ENCODE measurements around a stretch of chr3.

DNA sequence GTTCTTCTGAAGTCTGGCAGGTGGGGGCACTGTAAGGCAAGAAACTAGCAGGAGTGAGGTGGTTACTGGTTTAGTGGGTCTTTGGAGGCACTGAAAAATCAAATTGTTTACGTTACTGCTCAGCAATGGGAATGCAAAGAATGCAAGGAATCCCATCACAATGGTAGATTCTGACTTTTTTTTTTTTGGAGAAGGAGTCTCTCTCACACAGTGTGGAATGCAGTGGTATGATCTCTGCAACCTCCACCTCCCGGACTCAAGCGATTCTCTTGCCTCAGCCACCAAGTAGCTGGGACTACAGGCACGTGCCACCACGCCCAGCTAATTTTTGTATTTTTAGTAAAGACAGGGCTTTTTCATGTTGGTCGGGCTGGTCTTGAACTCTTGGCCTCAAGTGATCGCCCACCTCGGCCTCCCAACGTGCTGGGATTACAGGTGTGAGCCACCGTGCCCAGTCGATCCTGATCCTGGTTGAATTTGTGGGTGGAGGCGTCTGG, 16.3 kb downstream of the FAM107A start:
- PRO-cap, result no peak

GRCh38 chr3:58899492-58899736, 150.4 kb downstream of the CFAP20DC start:
- PRO-cap, result no peak

GRCh38 chr3:59017160-59017761, 32.6 kb downstream of the CFAP20DC start:
- PRO-cap, result no peak

- PRO-cap, result no peak
These were observed 376.2 kb upstream of the CFAP20DC start for GRCh38 chr3:59426035-59426469.

- PRO-cap, result no peak
These were observed 556.6 kb upstream of the CFAP20DC start for GRCh38 chr3:59606426-59606858.

DNA sequence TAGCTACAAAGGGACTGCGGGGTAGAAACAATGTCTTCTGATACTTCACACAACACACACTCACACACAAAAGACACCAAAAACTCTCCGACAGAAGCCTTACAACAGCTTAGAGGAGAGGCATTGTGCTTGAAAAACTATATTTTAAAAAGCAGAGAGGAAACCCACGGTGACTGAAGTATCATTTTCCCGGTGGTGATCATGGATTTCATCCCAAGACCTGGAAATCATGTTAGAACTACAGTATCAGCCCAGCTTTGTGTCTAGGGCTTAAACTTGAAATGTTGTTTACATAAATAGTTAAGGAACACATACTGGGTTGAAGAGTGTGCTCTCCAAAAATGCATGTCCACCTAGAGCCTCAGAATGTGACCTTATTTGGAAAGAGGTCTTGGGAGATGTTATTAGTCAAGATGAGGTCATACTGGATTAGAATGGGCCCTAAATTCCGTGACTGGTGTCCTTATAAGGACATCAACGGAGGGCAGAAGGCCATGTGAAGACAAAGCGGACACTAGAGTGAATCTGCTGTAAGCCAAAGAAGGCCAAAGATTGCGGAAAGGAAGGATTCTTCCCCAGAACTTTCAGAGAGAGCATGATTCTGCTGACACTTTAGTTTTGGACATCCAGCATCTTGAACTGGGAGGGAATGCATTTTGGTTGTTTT, 759.1 kb upstream of the CFAP20DC start:
- PRO-cap, result no peak

GRCh38 chr3:60213172-60213844, 1037.9 kb downstream of the FHIT start:
- PRO-cap, result no peak

- PRO-cap, result no peak
These were observed 988.8 kb downstream of the FHIT start for GRCh38 chr3:60262114-60263269.

DNA sequence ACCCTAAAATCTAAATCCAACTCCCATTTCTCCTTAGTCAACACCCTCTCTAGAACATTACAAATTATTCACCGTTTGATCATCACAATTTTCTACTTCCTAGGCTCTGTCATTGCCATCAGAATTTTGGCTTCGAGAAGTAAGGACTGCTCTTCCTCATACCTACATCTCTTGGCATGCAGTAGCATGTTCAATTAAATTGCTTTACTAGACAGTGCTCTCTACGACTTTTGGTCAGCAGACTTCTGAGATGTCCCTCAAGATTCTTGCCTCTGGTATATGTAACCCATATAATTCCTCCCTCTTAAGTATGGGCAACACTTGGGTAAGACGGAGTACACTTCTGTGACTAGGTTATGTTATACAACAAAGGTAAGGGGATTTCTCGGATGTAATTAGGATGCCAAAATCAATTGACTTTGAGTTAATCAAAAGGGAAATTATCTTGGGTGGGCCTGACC, 824.6 kb downstream of the FHIT start:
- PRO-cap, result no peak

- PRO-cap, result no peak
These were observed 35.7 kb downstream of the PTPRG start for GRCh38 chr3:61596874-61597665.

GRCh38 chr3:61680170-61680812, 118.9 kb downstream of the PTPRG start:
- PRO-cap, result no peak

DNA sequence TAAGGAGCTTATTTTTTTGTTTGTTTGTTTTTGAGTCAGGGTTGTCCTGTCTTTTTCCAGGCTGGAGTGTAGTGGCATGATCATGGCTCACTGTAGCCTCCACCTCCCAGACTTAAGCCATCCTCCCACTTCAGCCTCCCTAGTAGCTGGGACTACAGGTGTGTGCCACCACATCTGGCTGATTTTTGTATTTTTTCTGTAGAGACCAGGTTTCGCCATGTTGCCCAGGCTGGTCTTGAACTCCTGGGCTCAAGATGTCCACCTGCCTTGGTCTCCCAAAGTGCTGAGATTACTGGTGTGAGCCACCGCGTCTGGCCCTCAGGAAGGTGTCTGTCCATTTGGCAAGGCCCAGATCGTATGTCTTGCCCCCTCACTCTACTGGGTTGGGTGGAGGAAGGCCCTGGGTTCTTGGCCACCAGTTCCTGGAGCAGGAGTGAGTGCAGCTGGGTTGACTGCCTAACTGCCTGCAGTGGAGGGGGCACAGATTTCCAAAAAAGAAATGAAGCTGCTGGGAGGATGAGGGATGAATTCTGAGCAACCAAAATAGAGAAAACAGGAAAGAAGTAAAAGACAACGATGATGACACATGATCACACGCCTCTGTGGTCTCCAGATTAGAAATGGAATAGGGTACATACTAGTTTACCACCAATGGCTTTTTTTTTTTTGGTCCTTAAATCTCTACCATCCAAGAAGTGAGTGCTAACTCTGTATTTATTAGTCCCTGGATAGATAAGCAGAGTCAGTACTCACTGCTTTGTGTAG, 154.0 kb downstream of the PTPRG start:
- PRO-cap, result no peak

DNA sequence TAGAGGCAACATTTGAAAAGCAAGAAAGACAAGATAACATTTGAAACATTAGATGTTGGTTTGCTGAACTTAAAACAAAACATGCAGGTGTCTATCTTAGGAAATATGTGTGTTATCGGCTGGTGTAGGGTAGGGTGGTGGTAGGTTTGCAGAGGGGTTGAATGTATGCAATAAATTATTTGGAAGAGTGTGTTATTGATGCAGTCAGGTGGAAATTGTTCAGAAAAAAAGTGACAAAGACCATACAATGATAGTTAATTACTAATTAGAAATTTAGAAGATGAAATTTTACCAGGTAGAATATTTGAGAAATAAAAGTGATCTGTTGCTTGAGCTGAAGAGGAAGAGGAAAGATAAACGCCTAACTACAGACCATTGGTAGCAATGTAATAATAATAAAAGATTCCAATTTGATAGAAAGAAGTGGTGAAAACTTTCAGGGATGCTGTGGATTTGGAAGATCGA, 211.7 kb downstream of the PTPRG start:
- PRO-cap, result no peak

DNA sequence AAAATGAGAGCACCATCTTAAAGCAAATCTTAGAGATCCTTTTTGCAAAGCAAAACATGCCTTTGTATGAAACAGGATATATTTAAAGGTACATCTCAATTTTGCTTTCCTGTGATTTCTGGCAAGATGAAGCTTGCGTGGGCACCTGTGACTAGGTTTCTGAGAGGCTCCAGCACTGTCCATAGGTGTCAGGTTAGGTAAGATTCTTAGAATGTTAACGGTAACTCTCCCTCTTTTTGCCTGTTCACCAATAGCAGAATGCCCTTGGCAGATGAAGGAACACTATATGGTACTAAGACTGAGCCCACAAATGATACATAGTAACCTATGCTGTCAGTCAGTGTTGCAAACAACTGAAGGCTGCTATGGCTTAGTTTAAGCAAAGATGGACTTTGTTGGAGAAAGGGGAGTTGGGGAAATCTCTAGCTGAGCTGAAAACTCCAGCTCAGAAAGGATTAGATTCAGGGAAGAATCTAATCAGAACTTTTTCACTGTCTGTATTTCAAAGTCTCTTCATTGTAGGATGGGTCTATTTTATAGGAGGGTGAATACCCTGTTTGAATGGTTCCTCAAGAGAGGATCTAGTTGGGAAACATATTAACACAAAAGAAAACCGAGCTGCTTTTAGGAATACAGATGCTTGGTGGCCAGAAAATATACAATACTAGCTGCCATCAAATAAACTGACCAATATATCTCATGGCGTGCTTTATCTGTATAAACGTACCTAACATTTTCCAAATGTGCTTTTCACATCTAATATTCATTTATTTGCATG, 289.6 kb downstream of the PTPRG start:
- PRO-cap, result no peak

GRCh38 chr3:61876859-61877985, 315.9 kb downstream of the PTPRG start:
- PRO-cap, result no peak

GRCh38 chr3:62167802-62168244, 151.0 kb upstream of the C3orf14 start:
- PRO-cap, result no peak

GRCh38 chr3:62243527-62244005, 75.3 kb upstream of the C3orf14 start:
- PRO-cap, result no peak

DNA sequence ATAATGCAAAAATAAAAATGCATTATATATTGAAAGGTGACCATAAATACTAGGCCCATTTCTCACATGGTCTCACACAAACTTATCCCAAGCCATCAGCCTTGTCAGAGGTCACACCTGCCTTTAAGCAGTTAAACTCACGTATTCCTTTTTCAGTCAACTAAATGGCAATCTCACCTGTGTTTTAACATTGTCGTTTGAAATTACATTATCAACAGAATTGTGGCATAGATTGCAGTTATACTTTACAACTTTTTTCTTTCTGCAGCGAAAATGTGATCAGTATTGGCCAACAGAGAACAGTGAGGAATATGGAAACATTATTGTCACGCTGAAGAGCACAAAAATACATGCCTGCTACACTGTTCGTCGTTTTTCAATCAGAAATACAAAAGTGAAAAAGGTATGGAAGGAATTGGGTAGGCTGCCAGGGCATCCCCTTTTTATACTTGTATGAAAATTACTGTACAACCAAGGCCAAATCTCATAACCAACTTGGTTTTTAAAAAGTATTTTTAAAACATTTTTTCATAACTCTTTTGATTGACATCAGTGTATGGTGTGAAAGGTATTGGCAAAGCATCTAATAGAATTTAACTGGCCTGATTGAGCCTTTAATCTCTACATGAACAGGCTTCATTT, 49.9 kb upstream of the C3orf14 start:
- PRO-cap, result no peak

GRCh38 chr3:62321757-62322361, 3.0 kb downstream of the C3orf14 start:
- PRO-cap, result unidirectional peak, minus-strand start at chr3:62322106

- PRO-cap, result no peak
These were observed 7.2 kb downstream of the C3orf14 start for GRCh38 chr3:62325991-62326441.